Metastatic Breast Carcinoma in the Brain (tissue), 10 donors: ENCODE results near the genes ZNF567, ZNF527, ZNF793, EIF3K and ACTN4.

DNA sequence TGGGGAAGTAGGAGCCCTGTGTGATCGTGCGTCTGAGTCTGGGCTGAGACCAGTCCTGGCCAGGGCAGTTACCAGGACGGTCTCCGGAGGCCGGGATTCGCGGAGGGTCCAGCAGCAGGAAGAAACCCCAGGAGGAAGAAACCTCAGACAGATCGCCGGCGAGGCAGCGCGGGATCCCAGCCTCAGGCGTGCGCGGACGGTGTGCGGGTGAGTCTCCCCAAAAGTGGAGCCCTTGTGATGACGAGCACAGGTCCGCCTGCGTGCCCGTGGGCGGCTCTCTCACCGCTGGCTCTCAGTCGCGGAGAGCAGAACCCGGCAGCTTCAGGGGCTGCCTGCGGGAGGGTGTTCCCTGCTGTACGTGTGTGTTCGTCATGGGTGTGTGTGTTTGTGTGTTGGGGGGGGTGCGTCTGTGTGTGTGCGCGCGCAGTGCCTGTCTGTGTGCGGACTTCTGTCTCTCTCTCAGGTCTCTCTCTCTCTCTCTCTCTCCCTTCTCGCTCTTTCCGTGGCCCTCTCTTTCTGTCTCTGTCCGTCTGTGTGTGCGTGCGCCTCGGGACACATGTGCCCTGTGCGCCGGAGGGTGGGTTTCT lies 56.9 kb downstream of the ZNF146 start:
- PRO-cap, 10 experiments = peak in 1 of 10 experiments; most common minus-strand start position 294 of the sequence (in 1)

- PRO-cap, 10 experiments = peak in 7 of 10 experiments; most common plus-strand start chr19:36331969 (in 6); most common minus-strand start chr19:36331747 (in 4)
These were observed 47.0 kb downstream of the ZFP14 start for GRCh38 chr19:36331611-36332730.

GRCh38 chr19:36340254-36340646 lies 38.8 kb downstream of the ZFP14 start:
- PRO-cap, 10 experiments = no peak in any of the 10 experiments

GRCh38 chr19:36417312-36417979 lies 998 bp downstream of the ZFP82 start:
- PRO-cap, 10 experiments = no peak in any of the 10 experiments

DNA sequence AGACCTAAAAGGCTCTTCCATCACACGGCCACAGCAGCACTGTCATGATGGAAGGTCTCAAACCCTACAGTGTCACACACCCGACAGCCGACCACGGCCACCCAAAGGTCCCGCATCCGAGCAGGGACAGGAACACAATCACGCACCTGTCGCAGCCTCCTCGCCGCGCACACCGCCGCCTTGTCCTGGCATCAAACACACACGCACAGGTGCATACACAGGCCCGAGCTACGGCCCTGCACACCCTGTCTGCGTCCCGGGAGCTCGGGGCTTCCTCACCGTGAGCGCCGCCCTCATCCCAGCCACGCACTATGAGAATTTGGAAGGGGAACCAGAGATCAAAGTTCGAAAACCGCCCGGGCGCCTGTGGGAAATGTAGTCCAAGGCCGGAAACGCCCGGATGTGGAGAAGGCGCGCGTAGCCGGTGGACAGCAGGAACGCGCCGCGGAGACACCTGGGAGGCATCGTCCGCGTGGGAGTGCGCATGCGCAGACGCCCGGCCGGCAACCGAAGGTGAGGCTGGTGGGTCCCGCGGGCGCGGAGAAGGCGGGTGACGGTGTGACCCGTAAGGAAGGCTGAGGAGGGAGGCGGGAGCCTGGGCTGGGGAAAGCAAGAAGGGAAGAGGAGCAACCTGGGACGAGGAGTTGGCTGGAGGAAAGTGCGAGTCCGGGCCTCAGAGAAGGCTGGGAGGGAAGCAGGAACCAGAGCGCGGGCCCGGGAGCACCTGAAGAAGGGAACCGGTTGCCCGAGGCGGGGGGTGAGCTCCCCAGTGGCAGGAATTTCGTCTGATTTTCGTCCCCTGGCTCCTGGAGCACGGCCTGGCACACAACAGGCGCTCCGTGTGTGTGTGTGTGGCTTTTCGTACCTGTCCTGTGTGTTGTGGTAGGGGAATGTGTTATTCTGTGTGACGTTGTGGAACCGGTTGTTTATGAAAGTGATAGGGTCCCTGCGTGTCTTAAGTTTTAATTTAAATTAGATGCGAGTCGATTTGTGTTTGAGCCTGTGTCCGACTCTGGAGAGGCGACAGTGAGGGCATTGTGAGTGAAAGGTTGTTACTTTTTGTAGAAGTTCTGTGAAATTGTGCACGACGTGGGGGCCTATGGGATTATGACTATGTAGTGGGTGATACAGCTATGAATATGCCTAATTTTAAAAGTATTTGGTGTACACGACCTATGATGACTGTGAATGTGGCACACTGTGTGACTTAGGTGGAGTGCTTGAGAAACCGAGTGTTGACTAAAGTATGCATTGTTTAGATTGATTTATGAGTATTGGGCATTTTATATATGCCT lies at the start of gene ZNF567:
ZNF567 (plus strand) TSS at position 491 of the 1,295 bp plus-strand sequence.
- PRO-cap, 10 experiments = peak in 10 of 10 experiments; most common plus-strand start position 507 of the sequence (in 5); most common minus-strand start position 313 of the sequence (in 6)

DNA sequence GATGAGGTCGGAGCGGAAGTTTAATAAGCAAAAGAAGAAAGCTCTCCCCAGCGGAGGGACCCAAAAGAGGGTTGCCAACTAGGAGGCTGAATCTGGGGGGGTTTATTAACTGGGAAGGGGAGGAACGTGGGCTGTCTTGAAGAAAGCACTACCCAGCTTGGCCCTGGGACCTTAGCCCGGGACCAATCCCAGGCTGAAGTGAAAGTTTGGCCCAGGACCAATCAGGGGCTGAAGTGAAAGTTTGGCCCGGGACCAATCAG lies 1.5 kb downstream of the ZNF850 start:
- PRO-cap, 10 experiments = peak in 2 of 10 experiments; most common minus-strand start position 200 of the sequence (in 2)

- PRO-cap, 10 experiments = peak in 4 of 10 experiments; most common plus-strand start chr19:36771690 (in 2)
These were observed 974 bp downstream of the ZNF850 start for GRCh38 chr19:36771429-36772237.

GRCh38 chr19:37370479-37371722 lies at the start of gene ZNF527:
ZNF527 (plus strand) TSS chr19:37371099.
- PRO-cap, 10 experiments = peak in 10 of 10 experiments; most common plus-strand start chr19:37371099 (in 7); most common minus-strand start chr19:37370922 (in 8)

GRCh38 chr19:37464986-37465686 lies 2.1 kb downstream of the ZNF569 start:
- PRO-cap, 10 experiments = no peak in any of the 10 experiments

DNA sequence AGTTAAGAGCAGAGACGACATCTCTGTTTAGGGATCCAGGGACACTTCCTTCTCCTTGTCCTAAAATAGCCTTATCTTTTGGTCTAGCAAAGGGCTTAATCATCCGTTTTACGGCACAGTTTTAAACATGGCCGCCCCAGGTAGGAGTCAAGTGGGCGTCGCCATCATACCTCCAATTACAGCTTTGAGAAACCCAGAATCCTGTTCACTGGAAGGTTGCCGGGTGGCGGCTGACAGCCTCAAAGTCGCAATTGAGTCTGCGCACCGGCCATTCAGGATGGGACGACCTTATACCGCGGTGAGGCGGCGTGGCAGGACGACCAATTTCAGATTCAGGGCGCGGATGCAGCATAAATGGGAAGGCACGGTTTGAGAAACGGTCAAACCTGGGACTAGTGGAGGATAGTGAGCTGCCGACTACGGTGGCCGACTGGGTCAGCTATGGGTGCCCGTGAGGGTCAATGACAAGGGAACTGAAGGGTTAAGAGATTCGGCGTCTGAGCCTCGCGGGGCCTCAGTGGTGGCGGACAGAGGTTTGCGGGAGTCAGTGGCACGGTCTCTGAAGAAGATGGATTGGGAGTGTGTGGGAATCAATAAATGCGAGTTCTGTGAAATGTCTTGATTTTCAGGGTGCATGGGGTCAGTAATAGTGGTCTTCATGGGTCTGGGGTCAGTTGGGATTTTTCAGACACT lies at the start of gene ZNF793:
ZNF793 (plus strand) TSS at position 271 of the 693 bp plus-strand sequence.
- PRO-cap, 10 experiments = peak in 10 of 10 experiments; most common plus-strand start position 271 of the sequence (in 8); most common minus-strand start position 178 of the sequence (in 7)

- PRO-cap, 10 experiments = no peak in any of the 10 experiments
These were observed 27.1 kb downstream of the SIPA1L3 start for GRCh38 chr19:37934056-37934541.

GRCh38 chr19:37936169-37936946 lies 29.4 kb downstream of the SIPA1L3 start:
- PRO-cap, 10 experiments = no peak in any of the 10 experiments

- PRO-cap, 10 experiments = peak in 3 of 10 experiments; most common plus-strand start chr19:37999479 (in 1); most common minus-strand start chr19:37999555 (in 2)
These were observed 92.3 kb downstream of the SIPA1L3 start for GRCh38 chr19:37999019-37999959.

- PRO-cap, 10 experiments = no peak in any of the 10 experiments
These were observed 98.9 kb downstream of the SIPA1L3 start for GRCh38 chr19:38005430-38006882.

- PRO-cap, 10 experiments = peak in 2 of 10 experiments; most common plus-strand start chr19:38210460 (in 1); most common minus-strand start chr19:38210445 (in 2)
These were observed 13.7 kb downstream of the DPF1 start for GRCh38 chr19:38209994-38210951.

- PRO-cap, 10 experiments = peak in 3 of 10 experiments; most common plus-strand start chr19:38303909 (in 3); most common minus-strand start chr19:38303911 (in 2)
These were observed 468 bp upstream of the C19orf33 start for GRCh38 chr19:38303576-38303990.

- PRO-cap, 10 experiments = no peak in any of the 10 experiments
These were observed 1.0 kb upstream of the KCNK6 start for GRCh38 chr19:38318645-38319030.

- PRO-cap, 10 experiments = peak in 10 of 10 experiments; most common plus-strand start chr19:38619196 (in 8); most common minus-strand start chr19:38618934 (in 10)
These were observed at the start of gene EIF3K for GRCh38 chr19:38618563-38619604. EIF3K (plus strand) TSS chr19:38619188.

DNA sequence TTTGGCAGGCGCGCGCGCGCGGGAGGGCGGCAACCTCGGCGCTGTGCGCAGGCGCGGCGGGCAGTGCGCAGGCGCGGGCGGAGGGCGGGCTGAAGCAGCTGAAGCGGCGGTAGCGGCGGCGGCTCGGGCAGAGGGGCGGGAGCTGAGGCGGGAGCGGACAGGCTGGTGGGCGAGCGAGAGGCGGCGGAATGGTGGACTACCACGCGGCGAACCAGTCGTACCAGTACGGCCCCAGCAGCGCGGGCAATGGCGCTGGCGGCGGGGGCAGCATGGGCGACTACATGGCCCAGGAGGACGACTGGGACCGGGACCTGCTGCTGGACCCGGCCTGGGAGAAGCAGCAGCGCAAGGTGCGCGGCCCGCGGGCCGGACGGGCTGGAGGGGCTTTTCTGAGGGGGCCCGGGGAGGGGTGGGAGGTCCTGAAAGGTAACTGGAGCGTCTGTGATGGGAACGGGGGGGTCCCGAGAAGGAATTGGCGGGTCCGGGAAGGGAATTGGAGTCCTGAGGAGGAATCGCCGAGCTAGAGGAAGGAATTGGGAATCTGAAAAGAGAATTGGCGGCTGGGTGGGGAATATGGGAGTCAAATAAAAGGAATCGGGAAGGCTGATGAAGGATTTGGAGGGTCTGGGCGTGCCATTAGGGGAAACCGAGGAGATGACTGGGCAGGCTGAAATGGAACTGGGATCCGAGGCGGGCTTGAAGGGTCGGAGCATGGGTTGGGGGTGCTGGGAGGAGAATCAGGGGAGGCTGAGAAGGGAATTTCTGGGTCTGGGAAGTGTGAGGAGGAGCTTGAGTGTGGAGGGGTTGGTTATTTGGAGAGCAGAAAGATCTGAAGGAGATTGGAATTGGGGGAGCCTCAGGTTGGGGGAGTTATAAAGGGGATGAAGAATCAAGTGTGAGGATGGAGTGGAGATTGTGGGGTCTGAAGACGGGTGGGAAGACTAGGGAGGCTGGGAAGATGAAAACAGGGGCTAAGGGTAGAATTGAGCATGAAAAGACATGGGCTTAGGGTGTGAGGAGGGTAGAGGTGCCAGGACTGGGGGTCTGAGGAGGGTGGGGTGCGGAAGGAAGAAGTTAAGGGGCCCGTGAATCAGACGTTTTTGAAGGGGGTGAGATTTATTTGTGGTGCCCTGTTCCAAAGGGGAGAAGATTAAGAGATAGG lies at the start of gene ACTN4:
ACTN4 (plus strand) TSS at position 92 of the 1,162 bp plus-strand sequence.
- PRO-cap, 10 experiments = peak in 10 of 10 experiments; most common plus-strand start position 130 of the sequence (in 10)

- PRO-cap, 10 experiments = peak in 10 of 10 experiments; most common plus-strand start chr19:38650081 (in 6); most common minus-strand start chr19:38649891 (in 9)
These were observed 2.1 kb downstream of the ACTN4 start for GRCh38 chr19:38649422-38650149.